Calu3 (cell line): ENCODE measurements around the gene HP1BP3.

- PRO-cap, result no peak
Measured at GRCh38 chr1:20606334-20606748, 17.4 kb downstream of the CDA start.

DNA sequence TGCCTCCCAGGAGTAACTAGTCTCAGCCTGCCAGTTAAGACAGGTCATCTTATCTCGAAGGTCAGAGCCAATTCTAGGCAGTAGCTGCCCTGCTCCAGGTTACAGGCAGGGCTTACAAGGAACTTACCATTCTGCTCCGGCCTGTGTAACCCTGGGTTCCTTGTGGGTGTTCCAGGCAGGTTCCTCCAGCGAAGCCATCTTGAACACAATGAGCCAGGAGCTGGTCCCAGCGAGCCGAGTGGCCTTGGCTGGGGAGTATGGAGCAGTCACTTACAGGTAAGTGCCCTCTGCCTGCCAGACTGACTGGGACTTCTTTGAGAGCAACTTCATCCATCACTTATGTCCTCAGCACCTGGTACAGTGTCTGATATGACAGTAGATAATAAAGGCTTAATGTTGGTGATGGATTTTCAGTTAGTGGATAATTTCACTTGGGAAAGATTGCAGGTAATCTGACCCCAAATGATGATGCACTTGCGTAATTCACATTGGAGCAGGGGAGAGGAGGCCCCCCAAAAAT, 6.5 kb downstream of the PINK1 start:
- PRO-cap, result no peak

DNA sequence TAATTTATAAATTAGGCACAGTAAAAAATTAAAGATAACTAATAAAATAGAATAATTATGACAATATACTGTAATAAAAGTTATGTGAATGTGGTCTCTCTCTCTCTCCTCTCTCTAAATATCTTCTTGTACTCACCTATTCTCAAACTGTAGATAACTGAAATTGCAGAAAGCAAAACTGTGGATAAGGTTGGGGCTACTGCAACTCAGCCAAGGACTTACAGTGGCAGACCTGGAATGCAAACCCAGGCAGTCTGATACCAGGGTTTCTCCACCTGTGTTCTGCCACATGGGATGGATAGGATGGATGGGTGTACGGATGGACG, 10.6 kb downstream of the PINK1 start:
- PRO-cap, result no peak

DNA sequence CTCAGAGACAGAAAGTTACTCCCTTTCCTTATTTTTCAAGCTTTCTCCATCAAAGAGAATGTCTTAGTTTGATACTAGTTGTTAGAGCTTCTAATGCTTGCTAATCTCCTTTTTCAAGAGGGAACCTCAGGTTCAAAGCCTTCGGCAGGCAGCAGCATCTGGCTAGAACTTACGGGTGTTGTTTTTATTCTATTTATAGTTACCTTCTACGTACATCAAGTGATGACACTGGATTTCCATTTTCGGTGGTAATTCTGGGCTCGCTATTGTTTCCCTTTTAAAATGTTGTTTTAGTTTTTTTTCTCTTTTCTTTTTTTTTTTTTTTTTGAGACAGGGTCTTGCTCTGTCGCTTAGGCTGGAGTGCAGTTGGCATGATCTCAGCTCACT, 2.6 kb downstream of the DDOST start:
- PRO-cap, result no peak

DNA sequence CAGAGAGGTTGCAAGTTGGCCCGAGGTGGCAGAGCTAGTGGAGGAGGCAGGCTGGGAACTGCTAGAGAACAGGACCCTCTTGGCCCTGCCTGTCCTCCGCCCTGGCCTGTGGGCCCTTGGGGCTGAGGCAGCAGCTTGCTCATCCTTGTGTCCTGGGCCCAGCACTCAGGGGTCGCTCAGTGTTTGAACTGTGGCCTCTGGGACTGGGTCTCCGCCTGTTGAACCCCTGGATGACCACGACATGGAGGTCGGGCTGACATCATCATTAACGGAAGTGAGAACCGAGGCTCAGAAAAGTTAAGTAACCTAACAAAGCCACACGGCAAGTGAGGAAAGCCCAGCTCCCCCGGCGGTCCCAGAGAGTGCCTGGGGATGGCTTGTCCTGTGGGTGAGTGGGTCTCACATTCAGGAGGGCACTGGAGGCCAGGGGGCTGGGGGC, 22.9 kb upstream of the DDOST start:
- PRO-cap, result no peak

- PRO-cap, result bidirectional peak, plus-strand start at chr1:20787421, minus-strand start at chr1:20787307
Measured at GRCh38 chr1:20787068-20787621, at the start of gene HP1BP3. HP1BP3 (minus strand) TSS chr1:20787307.

- PRO-cap, result no peak
Measured at GRCh38 chr1:20787912-20788411, 855 bp upstream of the HP1BP3 start.

DNA sequence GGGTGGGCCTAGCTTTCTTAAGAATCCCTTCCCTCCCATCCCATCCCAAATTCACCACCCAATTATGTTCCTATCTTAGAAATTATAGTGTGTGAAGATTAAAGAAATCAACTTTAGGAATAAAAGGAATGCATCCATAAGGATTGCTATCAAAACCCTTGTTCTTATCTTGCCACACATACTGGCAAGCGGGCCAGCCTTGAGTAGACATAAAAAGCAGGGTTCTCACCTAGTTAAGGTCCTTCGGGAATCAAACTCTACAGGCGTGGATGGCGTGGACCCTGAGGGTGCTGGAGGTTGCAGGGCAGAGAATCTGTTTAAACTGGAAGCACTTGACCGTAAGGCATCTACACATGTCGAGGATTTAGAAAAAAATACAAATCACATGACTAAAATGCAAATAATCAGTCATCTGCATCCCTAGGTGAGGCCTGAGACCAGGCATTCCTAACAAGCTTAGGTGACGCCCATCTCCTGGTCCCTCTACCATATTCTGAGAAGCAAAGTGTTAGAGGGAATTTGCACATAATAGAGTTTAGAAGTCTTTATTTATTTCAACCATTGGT, 66.3 kb upstream of the HP1BP3 start:
- PRO-cap, result no peak

DNA sequence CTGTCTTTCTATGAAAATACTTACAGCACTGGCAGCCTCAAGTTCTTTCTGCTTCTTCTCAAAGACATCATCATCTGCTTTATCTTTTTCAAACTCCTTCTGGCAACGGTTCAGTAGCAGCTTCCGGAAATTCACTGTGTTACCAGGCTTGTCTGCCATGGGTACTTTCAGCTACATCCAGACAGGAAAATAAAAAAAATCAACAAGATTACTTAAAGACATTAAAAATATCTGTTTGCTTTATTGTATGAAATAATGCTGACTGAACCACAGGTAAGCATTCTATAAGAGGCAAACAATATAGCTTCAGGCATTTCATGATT, 77.9 kb upstream of the HP1BP3 start:
- PRO-cap, result no peak

- PRO-cap, result unidirectional peak, plus-strand start at chr1:21022518
Measured at GRCh38 chr1:21022029-21022702, 154.5 kb downstream of the EIF4G3 start.

DNA sequence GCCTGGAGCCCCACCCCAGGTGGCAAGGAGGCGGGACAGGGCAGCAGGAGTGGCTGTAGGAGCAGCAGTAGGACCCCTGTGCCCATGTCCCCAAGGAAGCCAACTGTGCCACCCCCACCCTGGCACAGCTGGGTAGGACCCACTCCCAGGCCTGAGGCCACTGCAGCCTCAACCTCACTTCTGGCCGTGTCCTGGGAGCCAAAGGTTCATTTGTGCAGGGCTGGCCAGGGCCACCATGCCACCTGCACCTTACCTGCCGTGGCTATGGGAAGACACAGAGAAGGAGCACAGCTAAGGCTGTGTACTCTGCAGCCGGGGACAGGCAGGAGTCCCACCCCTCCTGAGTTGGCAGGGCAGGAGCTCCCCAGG, 141.7 kb downstream of the EIF4G3 start:
- PRO-cap, result no peak

DNA sequence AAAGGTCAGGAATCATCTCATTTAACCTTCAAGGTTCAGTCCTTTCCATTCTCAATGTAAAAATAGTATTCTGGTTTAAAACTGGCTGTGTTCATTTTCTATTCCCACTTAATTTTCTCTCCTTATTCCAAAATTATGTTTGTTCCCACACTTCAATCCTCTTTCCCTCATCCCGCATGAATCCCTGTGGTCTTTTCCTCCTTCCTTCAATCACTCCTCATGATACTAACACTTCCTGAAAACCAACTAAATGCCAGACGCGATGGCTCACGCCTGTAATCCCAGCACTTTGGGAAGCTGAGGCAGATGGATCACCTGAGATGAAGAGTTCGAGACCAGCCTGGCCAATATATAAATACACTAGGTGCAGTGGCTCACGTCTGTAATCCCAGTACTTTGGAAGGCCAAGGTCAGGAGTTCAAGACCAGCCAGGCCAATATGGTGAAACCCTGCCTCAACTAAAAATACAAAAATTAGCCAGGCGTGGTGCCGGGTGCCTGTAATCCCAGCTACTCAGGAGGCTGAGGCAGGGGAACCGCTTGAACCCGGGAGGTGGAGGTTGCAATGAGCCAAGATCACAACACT, 9.5 kb downstream of the EIF4G3 start:
- PRO-cap, result no peak

GRCh38 chr1:21190805-21191308, 14.2 kb upstream of the EIF4G3 start:
- PRO-cap, result no peak

DNA sequence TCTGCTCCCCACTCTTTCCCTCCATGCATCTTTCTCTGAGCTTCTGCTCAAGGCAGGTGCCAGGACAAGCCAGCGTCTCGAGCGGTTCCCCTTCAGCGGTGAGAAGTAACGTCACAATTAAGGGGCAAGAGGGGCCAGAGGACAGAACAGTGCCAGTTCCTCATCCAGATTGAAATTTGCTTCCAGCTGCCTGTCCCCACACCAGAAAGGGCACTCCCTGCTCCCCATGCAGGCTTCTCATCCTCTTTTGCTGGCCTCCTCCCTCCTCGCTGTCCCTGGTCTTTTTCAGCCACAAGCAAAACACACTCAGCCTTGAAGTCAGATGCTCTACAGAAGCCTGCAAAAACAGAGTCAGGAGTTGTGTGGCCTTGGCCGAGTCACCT, 35.0 kb upstream of the ECE1 start:
- PRO-cap, result no peak

GRCh38 chr1:21333953-21335067, 44.0 kb upstream of the ECE1 start:
- PRO-cap, result bidirectional peak, plus-strand start at chr1:21334534, minus-strand start at chr1:21334207

GRCh38 chr1:21341243-21341899, 51.1 kb upstream of the ECE1 start:
- PRO-cap, result no peak

DNA sequence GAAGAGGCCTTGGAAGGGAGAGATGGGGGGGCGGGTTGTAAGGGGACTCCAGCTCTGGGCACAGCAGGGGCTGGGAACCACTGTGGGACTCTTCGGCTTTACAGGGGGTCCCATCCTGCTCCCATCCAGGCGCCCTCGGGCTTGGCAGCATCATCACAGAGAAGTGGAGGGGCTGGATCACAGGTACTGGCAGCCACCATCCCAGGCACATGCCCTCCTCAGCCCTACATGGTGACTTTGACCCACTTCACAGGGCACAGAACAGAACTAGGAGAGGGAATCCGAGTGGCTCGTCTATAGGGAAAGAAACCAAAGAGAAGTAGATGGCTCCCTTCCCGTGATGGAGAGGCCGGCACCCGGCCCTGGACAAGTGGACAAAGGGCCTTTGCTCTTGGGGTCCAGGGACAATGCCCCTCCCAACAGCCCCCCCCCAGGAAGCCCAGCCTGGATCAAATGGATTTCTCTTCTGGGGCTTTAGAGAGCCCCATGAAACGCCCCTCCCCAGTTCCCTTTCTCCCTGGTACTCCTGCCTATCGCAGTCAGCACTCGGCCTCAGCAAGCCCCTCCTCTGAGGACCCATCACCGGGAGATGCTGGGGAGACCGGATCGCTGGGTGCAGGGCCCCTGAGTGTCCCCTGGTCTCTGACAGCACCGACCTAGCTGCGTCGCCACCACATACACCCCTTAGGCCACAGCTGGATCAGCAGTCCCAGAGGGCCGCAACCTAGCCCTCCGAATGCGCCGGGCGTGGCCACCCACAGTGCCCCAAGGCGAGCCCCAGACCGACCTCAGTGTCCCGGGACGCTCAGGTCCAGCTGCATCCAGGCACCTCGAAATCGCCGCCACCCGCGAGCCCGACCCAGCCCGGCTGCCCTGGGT, 54.1 kb upstream of the ECE1 start:
- PRO-cap, result no peak

- PRO-cap, result no peak
Measured at GRCh38 chr1:21345029-21345415, 54.8 kb upstream of the ECE1 start.

GRCh38 chr1:21550814-21551477, 41.7 kb downstream of the ALPL start:
- PRO-cap, result no peak

DNA sequence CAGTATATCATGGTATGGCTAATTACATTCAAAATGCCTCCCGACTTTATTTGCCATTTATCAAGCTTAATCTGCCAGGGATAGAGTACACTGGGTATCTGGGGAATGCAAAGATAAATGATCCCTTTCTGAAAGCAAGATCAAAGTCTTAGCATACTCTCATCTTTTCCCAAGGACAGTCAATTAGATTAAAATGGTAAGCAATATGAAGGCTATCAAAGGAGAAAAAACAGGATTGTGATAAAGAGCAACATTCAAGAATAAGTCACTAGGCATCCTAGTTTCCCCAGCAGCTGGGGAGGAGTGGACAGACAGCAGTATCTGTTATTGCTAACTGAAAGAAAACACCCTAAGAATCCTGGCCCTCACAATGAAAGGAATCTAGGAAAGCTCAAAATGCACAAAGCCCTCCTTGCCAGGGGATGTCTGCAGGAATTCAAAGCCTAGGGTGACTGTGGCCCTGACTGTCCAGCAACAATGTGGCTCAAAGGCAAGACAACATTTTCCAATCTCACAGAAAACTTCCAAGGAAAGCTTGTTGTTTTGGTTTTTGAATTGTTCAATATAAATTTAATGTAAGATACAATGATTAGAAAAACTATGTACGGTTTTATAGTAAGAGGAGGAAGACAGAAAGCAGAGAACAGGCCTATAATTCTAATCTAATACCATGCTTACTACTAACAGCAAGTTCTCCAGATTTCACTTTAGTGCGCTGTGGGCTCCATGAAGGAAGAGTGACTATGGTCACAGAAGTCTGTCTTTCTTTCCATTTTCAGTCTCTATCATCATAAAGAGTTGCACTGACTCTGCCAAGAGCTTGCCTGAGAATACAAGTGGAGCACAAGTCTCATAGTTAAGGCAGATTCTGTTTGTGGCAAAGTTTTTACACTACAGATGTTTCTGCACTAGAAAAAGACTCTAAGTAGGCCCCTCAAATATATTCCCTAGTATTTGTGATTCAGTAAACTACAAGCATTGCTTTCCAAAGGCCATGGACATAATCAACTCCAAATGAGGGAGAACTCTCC, 56.8 kb downstream of the USP48 start:
- PRO-cap, result no peak